Ovary (tissue), 7 donors: ENCODE measurements around the gene GNLY.

DNA sequence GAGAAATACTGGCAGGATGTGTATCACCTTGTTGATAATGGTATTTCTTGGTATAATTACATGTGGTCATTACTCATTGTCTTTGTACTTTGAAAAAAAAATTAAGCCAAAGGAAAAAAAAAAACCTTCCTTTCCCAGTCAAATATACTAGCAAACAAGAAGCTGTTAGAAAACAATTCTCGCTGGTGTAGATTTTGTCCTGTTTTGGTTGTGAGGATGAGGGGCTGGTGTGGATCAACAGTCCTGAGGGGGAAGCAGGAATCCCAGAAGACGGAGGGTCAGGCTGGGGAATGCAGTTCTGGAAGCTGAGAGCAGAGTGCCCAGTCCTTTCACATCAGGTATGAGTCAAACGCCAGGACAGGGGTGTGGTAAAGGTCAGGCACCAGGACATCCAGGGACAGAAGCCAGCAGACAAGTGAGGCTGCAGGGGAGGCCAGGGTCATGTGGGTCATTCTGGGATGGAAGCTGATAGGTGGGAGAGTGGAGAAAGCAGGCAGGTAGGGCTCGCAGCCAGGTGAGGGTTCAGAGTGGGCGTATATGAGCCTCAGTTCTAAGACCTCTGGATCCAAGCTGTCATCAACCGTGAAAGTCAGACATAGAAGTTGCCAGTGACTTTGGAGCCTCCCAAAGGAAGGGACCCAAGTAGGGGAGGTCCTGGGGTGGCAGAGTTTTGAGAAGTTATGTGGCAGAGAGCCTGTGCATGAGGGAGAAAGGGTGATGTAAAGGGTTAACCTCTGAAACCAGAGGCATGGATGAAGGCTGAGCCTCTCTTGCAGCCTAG is 12.8 kb upstream of the GNLY start:
- PRO-cap, 7 experiments: no peak in any of the 7 experiments
- RAMPAGE, long total RNA, 2 experiments: no peak in any of the 2 experiments

- PRO-cap, 7 experiments: no peak in any of the 7 experiments
- RAMPAGE, long total RNA, 2 experiments: start-site peak on the plus strand in 2 of 2 experiments, at chr2:85694378-85694386 at its widest, 8 to 23 reads per replicate
Observed at GRCh38 chr2:85693947-85694684, at the start of gene GNLY. GNLY (plus strand) TSS chr2:85694358.

DNA sequence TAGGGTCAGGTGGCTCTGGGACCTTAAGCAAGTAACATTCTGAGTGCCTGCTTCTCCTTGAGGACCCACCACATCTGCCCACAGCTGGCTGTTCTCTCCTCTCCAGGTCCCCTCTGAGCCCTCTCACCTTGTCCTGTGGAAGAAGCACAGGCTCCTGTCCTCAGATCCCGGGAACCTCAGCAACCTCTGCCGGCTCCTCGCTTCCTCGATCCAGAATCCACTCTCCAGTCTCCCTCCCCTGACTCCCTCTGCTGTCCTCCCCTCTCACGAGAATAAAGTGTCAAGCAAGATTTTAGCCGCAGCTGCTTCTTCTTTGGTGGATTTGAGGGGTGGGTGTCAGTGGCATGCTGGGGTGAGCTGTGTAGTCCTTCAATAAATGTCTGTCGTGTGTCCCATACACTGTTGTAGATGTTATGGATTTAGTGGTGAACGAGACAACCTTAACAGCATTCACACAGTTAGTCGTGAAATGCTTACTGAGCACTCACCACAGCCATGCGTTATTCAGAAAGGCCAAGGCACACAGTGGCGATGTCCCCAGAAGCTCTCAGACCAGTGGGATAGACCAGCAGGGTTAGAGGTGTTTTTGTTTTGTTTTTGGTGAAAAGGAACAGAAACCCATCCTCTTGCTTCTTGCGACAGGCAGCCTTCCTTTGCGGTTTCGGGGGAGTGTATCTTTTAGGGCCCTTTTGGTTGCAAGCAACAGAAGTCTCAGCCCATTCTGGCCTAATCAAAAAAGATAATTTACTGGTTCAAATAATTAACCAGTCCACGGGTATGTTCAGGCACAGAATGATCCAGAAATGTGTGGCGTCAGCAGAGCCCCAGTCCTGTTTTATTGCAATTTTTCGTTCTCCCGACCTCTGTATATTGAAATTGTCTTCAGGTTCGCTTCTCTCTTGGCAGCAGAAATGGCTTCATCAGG is 4.6 kb downstream of the GNLY start:
- PRO-cap, 7 experiments: no peak in any of the 7 experiments
- RAMPAGE, long total RNA, 2 experiments: no peak in any of the 2 experiments

- PRO-cap, 7 experiments: no peak in any of the 7 experiments
- RAMPAGE, long total RNA, 2 experiments: no peak in any of the 2 experiments
Observed at GRCh38 chr2:85704928-85705512, 10.9 kb downstream of the GNLY start.

DNA sequence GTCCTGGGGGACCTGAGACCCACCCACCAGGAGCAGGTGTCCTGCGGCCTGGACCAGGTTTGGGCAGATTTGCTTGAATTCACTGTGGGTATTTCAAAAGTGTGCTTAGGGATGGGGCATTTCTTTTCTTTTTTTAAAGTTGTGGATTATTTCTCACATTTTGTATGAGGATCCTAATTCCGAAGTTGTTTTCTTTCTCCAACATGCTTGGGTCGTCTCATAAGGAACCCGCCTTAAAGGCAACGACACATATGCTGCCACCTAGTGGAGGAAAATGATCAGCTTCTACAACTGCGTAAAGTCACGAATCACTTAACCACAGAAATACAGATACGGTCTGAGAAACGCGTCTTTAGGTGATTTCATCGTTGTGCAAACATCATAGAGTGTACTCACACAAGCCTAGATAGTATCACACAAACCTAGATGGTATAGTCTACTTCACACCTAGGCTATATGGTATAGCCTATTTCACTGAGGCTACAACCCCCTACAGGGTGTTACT is 13.0 kb downstream of the GNLY start:
- PRO-cap, 7 experiments: peak in 1 of 7 experiments; most common plus-strand start position 349 of the sequence (in 1); most common minus-strand start position 209 of the sequence (in 1)
- RAMPAGE, long total RNA, 2 experiments: no peak in any of the 2 experiments

DNA sequence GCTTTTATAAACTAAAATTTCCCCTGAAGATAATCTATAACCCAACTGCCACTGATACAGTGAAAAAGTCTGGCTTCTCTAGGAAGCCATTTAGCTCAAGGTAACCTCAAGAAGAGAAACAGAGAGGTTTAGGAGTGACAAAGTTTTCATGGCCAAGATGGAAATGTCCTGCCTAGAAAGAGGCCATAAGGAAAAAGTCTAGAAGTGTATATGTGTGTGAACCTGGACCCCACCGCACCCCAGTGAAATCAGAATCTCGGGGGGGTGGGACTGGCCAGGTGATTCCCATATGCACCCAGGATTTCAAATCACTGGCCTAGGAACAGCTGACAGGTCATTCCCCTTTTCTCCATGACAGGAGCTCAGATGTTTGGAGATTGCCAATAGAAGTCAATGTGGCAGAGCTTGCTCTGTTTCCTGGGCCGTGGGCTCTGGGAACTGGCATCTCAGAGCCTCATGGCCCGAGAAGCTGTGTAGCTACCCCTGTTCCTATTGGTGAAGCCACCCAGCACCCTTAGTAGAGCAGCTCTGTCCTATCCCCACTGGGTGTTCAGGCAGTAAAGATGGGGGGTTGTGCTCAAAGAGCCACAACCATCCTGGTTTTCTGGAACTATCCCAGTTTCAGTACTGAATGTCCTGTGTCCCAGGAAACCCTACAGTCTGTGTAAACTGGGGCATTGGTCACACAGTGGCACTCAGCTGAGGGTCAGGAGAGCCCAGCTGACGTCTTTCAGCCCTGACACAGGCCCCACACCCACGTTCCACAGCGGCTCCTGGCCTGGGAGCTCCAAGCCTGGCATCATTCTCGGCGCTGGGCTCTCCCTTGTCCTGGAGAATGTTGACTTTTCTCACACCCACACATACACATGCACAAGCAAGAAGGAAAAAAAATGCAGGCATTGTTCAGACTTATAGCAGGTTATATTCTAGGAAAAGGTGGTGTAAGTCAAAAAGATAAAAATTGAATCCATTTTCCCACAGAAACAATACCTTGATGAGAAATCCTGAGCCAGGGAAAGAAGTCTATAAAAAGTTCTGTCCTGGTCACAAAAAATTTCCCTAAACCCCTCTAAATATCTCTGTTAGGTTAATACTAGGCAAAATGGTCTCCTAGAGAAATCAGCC is 18.9 kb downstream of the GNLY start:
- PRO-cap, 7 experiments: peak in 2 of 7 experiments; most common plus-strand start position 769 of the sequence (in 1); most common minus-strand start position 465 of the sequence (in 1)
- RAMPAGE, long total RNA, 2 experiments: no peak in any of the 2 experiments

- PRO-cap, 7 experiments: no peak in any of the 7 experiments
- RAMPAGE, long total RNA, 2 experiments: no peak in any of the 2 experiments
Observed at GRCh38 chr2:85714416-85714870, 20.3 kb downstream of the GNLY start.

DNA sequence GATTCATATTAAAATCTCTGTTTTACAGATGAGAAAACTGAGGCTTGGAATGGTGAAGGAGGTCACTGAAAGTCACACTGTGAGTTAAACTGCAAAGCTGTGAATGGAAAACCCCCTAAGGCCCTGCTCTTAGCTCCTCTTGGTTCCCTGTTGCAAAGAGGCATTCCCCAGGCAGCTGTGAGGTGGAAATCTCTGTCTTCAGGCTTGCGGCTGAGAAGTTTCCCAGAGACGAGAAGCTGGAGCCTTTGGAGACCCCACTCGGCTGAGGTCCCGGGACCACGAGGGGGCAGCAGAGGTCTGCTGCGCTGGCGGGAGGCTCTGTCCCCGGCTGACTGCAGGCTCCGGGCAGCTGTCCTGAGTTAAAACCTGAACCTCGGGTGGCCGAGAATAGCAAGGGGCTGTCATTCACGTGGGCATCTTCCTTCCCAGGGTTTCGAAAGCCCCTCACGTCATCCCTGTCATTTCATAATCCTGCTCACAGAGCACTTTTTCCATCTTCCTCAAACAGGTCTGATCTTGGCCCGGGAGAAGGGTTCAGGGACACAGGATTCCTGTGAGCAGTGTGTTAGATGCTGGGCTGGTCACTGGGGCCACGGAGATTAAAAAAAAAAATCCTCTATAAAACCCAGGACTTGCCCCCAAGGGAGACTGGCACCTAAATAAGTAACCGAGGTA is 24.8 kb upstream of the ATOH8 start:
- PRO-cap, 7 experiments: peak in 3 of 7 experiments; most common plus-strand start position 143 of the sequence (in 1); most common minus-strand start position 179 of the sequence (in 2)
- RAMPAGE, long total RNA, 2 experiments: no peak in any of the 2 experiments

- PRO-cap, 7 experiments: no peak in any of the 7 experiments
- RAMPAGE, long total RNA, 2 experiments: no peak in any of the 2 experiments
Observed at GRCh38 chr2:85755391-85756014, 1.7 kb downstream of the ATOH8 start.

GRCh38 chr2:85771777-85772945 is 18.4 kb downstream of the ATOH8 start:
- PRO-cap, 7 experiments: peak in 6 of 7 experiments; most common plus-strand start chr2:85772624 (in 3); most common minus-strand start chr2:85772326 (in 4)
- RAMPAGE, long total RNA, 2 experiments: no peak in any of the 2 experiments

DNA sequence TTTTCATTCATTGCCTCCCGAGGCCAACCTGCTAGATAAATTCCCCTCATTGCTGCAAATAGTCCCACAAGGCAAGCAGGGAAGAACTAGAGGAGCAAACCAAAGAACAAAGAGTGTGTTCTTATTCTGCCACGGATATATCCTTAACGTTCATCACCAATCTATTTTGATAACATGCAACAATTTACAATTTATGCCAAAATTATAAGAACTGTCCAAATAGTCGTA is 1.8 kb downstream of the ST3GAL5 start:
- PRO-cap, 7 experiments: no peak in any of the 7 experiments
- RAMPAGE, long total RNA, 2 experiments: no peak in any of the 2 experiments

DNA sequence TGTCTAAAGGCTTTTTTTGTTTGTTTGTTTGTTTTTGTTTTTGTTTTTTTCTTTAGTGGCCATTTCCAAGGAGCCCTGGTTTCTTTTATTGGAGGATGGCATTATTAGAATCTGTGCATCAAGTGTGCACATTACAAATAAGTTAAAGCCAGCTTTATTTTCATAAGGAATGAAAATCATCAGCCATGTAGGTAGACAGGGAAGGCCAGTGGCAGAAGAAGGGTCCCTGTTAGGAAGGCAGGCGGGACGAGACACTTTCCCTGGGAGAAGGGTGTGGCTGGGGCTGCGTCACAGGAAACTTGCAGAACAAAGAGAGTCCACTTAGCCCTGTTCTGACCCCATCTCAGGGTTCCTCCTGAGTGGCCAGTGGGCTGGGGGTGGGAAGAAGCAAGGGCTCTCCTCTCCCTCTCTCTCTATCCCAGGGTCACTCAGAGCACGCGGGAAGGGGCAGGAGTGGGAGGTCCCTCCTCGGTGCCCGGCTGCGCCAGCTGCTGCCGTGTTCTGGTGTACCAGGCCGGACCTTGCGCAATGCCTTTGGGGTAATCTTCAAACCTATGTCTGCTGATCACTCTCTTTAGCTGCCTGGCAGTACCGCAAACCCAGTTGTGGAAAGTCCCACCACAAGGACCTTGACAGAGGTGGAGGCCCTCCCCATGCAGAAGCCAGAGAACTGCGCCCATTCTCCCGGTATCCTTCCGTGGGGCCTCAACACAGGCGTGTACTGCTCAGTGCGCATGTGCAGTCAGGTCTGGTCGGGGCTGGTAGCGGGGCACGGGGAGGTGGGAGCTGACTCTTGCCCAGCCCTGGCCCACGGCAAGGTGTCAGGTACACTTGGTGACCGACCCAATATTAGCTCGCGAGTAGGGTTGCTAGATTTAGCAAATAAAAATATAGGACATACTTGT is 47.7 kb upstream of the ST3GAL5 start:
- PRO-cap, 7 experiments: no peak in any of the 7 experiments
- RAMPAGE, long total RNA, 2 experiments: no peak in any of the 2 experiments

DNA sequence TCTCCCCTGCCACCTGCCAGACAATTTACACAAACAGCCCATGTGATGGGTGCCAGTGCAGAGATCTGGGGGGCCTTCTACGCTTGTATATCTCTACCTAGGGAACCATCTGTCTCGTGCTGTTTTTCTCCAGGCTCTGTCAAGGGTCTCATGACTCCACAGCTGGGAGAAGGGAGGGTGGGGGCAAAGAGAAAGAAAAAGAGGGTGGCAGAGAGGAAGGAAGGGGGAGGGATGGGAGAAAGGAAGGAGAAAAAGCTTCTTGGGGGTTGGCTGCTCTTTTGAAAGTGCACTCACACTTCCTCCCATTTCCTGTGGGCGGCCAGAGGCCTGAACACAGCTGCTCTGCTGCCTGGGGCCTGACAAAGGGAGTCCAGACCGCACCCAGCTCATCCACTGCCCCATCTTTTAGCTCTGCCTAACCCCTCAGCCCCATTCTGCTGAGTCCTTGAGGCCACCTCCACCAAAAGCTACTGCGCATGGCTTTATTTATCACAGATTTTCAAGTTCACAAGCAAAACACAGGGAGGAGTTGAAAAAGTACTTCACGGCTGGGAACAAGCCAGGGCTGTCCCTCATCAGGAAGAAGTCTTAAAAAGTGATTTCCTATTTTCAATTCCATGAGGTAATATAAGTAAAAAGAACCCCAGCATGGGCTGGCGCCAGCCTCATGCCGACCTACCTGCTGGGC is 69.2 kb downstream of the POLR1A start:
- PRO-cap, 7 experiments: peak in 7 of 7 experiments; most common plus-strand start position 359 of the sequence (in 6); most common minus-strand start position 286 of the sequence (in 3)
- RAMPAGE, long total RNA, 2 experiments: no peak in any of the 2 experiments

DNA sequence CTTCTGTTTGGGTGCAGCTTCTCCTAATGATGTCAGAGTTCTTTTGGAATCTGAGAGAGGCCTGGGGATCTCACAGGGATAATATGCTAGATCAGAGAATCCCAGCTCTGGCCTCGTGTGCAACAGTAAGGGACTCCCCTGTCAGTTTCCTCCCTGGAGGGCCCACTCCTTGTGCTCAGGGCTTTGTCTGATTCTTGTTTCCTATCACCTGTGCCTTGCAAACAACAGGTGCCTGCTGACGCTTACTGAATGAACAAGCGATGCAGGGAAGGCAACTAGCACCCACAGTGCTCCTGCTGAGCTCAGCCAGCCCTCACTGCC is 66.2 kb downstream of the POLR1A start:
- PRO-cap, 7 experiments: no peak in any of the 7 experiments
- RAMPAGE, long total RNA, 2 experiments: no peak in any of the 2 experiments

DNA sequence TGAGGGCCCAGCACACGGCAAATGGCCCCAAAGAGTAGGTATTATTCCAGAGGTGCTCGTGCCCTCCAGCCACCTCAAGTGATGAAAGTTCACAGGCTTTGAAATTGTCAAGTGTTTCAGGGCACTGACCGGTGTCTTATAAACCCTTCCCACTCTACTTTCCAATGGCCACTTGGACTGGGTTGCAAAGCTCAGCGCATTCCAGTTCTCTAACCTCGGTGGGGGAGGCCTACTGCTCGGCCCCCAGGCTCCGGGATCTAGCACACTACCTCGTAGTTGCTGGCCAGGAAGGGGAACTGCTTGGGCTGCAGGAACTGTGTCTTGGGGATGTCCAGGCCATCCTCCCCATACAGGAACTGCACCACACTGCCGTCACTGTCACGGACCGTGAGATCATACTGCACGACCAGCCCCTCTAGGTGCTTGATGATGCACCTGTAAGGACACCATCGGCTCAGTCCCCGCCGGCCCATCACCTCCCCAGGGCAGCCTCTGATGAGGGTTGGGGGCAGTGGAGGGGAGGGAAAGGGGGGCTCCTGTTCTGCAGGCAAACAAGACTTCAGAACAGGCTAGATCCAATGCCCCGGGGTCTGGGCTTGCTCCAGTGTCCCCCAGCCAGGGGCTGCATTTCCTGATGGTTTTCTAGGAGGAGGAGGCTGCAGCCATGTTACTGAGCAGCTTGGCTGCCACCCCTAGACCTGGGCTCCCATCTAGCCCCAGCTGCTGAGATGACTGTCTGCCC is 61.6 kb downstream of the POLR1A start:
- PRO-cap, 7 experiments: no peak in any of the 7 experiments
- RAMPAGE, long total RNA, 2 experiments: no peak in any of the 2 experiments

- PRO-cap, 7 experiments: peak in 1 of 7 experiments; most common plus-strand start chr2:86480408 (in 1)
- RAMPAGE, long total RNA, 2 experiments: no peak in any of the 2 experiments
Observed at GRCh38 chr2:86479672-86480482, 38.7 kb downstream of the KDM3A start.

- PRO-cap, 7 experiments: no peak in any of the 7 experiments
- RAMPAGE, long total RNA, 2 experiments: no peak in any of the 2 experiments
Observed at GRCh38 chr2:86789259-86789613, 1.5 kb downstream of the CD8A start.

DNA sequence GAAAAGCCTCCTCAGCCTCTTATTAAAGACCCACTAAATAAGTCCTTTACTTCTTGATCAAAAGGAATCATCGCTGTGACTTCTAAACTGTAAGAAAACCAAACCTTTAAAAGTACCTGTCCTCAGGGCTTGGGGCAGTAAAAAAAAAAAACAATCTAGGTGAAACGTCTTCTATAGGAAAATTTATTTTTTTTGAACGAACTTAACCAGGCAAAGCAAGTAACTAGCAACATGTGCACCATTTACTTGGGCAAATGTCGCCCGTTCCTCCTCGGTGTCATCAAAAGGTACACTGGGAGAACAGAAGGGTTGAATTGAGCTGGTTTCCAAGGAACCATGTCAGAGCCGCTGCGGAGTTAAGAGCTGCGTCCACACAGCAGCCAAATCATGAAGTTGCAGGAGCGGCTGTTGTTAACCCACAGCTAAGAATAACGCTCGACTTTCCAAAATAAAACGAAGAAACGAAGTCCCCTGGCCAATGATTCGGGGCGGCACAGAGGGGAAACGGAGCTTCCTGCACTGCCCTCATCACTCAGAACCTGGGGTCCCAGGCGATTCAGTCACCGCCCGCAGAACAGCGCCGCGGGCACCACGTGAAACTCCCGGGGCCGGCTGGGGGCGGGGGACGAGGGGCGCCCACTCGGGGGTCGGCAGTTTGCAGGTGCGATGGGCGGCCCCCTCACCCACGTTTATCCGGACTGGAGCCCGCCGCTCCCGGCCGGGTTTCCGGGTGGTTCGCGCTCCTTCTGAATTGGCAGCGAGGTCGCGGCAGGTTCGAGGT is 53.5 kb upstream of the PLGLB1 start:
- PRO-cap, 7 experiments: peak in 3 of 7 experiments; most common plus-strand start position 531 of the sequence (in 3)
- RAMPAGE, long total RNA, 2 experiments: no peak in any of the 2 experiments

- PRO-cap, 7 experiments: no peak in any of the 7 experiments
- RAMPAGE, long total RNA, 2 experiments: no peak in any of the 2 experiments
Observed at GRCh38 chr2:87456473-87457233, 291.2 kb upstream of the PLGLB2 start.

DNA sequence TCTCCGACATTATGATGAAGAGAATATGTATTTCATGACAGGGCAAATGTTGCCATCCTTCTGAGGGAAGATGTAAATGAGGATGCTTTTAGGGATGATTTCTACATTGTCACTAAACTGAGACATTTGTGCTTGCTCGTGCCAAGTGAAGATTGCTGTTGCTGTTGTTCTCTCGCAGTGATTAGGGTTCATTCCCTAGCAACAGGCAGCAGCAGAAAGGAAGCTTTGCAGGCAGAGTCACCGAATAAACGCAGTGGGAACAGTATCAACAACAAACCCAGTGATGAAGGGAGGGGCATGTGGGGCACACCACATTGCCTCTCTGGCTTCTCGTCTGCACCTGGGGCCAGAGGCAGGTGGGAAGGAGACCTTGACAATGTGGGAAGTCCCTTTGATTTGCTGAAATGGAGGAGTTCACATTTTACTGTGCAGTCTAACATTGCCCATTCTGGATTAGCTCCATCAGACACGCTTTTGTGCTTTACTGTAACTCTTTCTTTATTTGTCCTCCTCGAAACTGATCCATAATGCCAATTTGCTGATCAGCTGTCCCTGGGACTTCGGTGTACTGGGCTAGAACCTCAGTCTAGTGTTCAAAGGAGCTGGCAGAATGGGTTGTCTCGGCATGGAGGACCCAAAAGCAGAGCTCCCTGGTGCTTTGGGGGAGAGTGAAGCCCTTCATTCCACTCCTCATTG is 240.1 kb upstream of the PLGLB2 start:
- PRO-cap, 7 experiments: no peak in any of the 7 experiments
- RAMPAGE, long total RNA, 2 experiments: no peak in any of the 2 experiments